Pulmonary artery (tissue), 1 donor: ENCODE data around the gene PTCH1.

DNA sequence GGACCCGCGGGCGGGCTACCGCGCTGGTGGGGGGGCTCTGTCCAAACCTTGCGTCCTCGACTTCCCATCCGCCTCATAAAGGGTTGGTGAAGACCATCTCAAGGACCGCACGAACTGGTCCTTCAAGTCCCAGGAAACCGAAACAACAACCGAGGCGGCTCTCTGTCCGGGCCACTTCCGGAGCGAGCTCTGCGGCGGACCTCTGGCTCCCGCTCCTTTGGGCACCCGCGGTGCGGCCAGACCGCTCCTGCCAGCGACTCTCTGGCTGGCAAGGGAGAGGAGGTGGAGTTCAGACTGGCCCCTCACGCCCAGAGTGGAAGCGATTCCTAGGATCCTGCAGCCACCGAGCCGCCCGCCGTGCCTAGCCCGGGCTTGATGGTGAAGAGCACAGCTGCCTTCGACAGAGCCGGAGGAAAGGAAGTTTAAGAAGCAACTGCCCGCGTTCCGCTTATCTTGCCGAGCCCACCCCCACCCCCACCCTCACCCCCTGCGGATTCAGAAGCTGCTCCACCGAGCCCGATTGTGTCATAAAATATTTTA is 4.0 kb downstream of the BARX1 start:
- PRO-cap = no peak

DNA sequence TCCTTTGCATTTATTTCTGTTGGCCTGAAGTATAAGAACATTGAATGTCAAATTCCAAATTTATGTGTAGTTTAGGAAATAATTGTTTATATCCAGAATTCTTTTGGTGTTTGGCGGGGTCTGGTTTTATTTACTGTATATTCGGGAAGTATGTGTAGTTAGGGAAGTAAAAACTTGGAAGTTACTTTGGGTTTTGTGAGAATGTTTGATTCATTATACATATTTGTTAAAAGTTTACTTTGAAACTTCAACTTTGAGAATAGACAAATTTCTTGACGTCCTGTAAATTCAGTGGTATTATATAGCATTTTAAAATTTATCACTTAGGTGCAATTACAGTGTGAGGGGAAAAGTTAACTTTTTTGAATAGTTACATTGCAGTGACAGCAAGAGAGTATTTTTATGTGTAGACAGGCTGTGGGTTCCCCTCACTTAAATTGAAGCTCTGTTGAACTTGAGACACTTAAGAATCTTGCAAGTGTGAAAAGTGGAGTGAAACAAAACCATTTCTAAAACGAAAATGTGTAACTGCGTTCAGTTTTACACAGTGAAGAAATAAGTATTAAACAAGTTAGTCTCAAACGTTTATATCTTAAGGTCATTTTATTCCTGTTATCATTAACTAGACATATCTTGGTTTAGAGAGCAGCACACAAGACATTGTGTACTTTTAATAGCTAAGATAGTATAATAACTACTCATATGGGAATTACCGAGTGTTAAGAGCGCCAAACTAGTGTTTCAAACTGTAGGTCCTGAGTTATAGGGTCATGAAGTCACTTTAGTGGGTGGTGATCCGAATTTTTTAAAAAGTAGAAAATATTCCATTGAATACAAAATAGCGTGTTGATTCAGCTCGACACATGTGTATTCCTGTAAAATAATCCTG is 83.5 kb downstream of the PTPDC1 start:
- PRO-cap = no peak

- PRO-cap = no peak
These were observed 83.0 kb upstream of the ZNF169 start for GRCh38 chr9:94175794-94176894.

DNA sequence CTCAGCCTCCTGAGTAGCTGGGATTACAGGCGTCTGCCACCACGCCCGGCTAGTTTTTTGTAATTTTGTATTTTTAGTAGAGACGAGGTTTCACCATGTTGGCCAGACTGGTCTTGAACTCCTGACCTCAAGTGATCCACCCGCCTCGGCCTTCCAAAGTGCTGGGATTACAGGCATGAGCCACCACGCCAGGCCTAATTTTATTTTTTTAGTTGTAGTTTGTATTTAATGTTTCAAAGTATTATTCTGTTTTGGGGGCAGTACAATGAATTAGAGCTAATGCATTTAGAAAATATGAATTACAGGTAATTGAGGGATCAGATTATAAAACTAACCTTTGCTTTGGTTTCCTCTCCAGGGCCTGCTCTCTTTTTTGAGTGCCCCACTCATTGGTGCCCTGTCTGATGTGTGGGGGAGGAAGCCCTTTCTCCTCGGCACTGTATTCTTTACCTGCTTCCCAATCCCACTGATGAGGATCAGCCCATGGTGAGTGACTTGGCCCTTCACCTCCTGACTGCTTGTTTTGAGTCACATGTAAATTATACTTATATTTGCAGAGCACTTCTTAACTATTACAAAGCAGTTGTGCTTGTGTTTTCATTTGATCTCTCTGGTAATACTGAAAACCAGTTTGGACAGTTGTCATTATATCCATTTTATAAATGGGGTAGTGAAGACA is 63.8 kb downstream of the MFSD14B start:
- PRO-cap = no peak

- PRO-cap = no peak
These were observed 75.4 kb downstream of the MFSD14B start for GRCh38 chr9:94449691-94450335.

DNA sequence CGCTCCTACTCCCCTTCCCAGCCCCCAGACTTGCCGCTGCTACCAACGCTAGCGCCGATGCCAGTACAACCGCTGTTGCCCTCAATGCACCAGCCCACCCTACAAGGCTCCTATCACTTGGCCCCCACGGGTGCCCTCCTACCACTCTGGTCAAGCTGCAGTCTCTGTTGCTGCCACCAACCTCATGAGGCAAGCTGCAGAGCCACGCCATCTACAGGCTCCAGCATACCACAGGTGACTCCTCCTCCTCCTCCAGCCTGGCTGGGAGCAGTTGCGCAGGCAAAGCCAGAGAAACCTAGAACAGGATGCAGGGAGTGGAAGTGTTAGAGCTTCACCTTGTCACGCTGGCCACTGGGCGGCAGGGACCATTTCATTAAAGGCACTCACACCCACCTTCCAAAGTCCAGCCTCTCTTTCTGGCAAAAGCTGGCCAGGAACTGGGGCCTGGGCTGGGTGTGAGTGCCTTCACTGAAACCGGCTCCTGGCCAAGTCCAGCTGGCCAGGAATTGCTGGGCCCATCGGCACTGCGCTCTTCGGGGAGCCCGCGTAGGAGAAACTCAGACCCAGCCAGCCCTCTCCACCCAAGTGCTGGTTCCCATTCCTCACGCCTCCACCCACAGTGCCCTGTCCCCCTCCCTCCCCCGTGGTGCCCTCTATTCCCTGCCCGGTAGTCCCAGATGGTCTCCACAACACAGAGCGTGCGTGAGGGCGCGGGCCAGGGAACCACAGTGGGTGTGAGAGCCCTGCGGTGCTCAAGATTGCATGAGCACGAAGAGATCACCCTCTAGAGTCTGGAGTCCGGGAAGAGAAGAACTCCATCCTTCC is 40.4 kb downstream of the FBP2 start:
- PRO-cap = no peak

DNA sequence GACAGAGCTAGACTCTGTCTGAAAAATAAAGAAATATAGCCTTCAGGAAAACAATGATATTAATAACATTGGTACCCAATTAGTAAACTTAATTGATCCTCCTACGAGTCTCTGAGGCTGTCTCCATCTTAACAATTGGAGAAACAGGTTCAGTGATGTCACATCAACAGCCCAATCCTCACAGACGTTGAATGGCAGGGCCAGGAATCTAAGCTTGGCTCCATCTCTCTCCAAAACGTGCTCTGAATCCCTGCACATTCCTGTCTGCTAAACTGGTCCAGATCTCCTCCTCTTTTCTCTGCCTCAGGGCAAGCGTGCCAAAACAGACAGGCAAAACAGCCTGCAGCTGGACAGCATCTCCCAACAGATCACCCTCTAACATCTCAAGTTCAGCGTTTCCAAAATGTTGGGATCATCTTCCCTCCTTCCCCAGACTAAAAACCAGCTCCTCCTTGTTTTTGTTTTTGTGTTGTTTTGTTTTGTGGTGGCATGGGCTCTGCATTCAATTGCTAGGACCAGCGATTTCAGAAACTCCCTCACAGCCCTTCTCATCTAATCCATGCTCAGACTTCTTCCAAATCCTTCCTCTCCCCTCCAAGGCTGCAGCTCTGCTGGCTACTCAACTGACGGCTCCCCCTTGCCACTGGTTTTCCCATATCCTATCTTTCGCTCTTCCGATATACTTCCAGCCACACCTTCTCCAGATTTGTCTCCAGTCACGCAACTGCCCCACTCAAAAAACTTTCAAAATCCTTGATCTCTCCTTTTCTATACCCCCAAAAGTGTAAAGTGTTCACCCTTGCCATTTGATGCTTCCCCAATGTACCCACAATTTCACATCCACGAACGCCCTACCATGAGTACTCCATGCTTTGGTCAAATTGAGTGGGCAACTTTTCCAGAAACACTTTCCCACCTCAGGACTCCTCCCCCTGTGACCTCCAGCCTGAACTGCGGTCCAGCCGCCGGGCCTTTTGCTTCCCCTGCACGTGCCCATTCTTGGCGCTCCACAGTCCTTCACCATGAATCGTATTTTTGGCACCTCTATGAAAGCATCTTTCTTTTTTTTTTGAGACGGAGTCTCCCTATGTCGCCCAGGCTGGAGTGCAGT is 6.3 kb downstream of the FBP1 start:
- PRO-cap = no peak

- PRO-cap = no peak
These were observed 33.6 kb downstream of the AOPEP start for GRCh38 chr9:94759979-94760545.

- PRO-cap = unidirectional peak, plus-strand start at chr9:94782666
These were observed 55.9 kb downstream of the AOPEP start for GRCh38 chr9:94782476-94782757.

DNA sequence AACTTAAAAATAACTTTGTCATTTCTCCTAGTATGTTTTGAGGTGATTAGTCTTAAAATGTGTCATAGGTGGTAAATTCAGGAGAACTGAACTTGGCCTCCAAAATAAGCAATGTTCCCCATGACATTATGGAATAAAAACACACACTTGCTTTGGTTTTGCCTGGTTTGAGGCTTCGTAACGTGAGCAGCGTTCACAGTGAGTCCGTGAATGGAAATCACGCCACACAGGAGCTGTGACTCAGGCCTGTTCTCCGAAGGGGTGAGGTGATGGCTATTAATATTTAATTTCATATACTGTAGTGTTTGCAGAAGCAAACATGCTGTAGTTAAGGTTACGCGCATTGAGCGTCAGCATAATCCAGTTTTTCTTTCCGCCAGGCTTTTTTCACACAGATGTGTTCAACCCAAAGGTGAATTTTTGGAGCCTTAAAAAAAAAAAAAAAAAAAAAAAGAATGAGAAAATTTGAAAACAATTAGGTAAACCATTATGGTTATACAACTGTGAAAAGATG is 182.5 kb downstream of the AOPEP start:
- PRO-cap = no peak

- PRO-cap = no peak
These were observed 211.0 kb downstream of the AOPEP start for GRCh38 chr9:94937413-94937989.

DNA sequence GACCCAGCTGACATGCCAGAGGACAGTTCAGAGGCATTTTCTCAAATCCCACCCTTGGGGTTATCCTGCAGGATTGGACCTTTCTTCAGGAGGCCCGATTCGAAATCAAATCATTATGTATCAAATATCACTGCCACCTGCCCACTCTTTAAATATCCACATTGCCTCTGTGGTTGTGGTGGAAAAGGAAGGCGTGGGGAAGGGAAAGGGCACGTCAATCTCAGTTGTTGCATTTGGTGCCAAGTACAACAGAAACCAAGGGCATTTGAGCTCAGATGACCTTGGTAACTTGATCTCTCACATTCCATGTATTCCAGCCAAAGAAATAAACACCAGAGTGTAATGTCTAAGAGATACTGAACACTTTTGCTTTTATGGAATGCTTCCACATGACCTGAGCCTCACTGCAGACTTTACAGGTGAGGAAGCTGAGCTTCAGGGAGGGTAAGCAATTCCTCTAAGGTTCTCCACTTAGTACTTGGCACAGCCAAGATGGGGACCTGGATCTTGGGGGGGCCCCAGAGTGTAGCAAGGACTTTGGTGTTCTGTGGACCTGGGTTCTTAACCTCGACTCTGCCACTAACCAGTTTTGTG is 224.4 kb downstream of the AOPEP start:
- PRO-cap = no peak

GRCh38 chr9:95036623-95037252 is 280.8 kb downstream of the FANCC start:
- PRO-cap = no peak

DNA sequence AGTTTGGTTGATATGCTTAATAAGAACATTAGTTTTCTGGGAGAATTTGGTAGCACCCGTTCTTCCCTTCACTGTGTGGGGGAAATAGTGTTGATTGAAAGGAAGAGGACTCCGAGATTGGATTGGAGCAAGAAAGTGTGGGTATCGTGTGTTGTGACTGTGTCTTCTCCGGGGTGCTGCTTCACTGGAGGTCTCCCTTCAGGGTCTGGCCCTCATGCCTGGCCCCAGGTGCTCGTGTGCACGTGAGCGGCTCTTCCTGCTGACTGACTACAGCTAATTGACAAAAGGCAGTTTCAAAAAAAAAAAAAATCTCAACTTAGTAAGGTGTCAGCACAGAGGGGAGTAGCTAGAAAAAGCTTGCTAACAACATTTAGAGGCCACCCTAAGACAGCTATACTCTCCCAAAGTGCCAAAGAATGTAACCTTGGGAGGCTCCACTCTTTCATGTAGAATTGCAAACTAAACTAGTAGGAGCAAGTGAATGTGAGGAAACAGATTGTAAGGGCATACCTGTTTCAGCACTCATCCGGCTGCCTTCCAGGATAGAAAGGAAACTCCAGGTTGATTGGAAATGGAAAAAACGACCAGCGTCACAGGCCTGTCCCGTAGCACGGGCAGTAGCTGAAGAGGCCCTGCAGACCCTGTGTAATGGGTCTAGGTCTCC is 253.8 kb downstream of the FANCC start:
- PRO-cap = no peak

GRCh38 chr9:95065089-95065664 is 252.3 kb downstream of the FANCC start:
- PRO-cap = no peak

GRCh38 chr9:95502255-95502649 is 6.8 kb downstream of the PTCH1 start:
- PRO-cap = no peak

GRCh38 chr9:95508985-95509642 is at the start of gene PTCH1:
Gene PTCH1 (minus strand): TSS chr9:95509266.
- PRO-cap = bidirectional peak, plus-strand start at chr9:95509446, minus-strand start at chr9:95509184

DNA sequence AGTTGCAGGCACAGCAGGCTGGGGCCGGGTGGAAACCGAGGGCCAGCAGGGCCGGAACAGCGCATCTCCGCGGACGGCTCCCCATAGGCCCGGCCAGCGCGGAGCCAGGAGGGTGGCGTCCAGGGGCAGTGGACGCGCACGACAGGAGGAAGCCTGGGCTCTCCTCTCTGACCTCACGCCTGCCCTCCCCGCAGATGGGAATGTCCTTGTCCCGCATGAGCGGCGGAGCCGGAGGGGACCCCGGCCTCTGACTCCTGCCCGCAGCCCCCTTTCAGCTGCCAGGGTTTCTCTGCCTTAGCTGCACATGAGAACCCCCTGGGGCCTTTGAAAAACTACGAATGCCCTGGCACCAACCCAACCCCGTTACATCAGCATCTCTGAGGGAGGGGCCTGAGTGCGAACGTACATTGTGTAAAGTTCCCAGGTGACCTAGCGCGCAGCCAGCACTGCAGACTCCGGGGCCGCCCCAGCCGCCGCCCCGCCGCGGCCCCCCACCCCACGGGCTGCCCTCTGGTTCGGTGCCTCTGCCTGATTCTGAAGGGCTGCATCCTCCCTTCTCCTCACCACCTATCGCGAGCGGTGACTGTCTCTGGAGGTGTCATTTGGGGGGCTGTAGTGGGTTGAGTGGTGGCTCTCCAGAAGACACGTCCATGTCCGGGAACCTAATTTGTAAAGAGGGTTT is 44.1 kb upstream of the PTCH1 start:
- PRO-cap = no peak

DNA sequence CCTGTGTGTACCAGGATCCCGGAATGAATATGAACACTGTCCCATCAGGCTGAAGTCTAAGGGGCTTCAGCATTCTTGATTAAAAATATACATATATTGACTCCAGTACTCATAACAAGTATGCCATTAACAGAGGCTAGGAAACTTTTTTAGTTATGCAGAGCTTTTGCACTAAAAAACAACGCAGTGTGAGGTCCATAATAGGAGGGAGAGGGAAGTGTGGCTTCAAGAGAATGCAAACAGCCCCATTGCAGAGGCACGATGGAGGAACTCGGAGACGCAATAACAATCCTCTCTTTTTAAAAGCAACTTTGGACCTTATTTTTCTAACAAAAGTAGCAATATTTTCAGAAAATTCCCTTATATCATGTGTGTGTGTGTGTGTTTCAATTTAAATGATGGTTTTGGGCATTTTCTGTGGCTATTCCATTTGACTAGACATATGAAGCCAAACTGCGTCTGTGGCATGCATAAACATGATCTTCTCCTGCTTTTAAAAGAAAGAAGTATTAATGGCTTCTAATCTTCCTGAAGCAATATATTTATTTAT is 157.8 kb upstream of the PTCH1 start:
- PRO-cap = no peak

- PRO-cap = no peak
These were observed 172.0 kb upstream of the PTCH1 start for GRCh38 chr9:95681066-95681455.